Foreskin keratinocyte (primary cell): ENCODE measurements around the gene FOXD2.

- RAMPAGE, total RNA = no peak
Measured at GRCh38 chr1:46675407-46676159, 3.9 kb downstream of the TEX38 start.

DNA sequence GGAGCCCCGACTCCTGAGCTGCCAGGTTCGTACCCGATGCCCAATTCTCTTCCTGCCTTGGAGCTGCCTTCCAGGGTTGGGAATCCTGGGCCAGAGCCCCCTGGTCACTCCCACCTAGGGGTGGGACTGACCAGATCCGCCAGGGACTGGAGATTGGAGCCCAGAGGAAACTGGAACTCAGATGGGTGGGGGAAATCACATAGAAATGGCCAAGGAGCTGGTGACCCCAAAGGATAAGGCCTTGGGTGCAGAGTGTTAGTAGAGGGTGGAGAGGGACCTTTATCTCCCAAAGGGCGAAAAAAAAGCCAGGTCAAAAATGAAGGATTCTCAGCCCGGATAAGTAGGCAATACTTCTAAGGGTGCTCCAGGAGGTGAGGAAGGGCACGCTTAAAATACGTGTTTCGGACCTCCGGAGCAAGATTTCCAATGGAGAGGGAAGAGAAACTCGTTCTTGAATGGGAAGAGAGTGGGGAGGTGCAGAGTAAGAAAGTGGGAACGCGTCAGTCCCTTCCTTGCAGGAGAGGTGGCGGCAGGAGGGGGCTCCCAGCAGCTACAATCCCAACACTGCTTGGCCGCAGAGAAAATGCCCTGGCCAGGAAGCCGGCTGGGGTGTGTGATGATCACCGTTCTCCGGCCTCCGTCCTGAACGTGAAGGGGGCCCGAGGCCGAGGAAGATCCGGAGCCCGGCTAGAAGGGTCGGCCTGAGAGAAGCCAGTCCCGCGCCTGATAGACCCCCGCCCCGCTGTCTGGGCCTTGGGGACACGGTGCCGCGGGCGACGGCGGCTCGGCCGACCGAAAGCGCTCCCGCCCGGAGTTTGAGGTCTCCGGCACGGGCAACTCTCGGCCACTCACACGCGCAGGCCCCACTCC lies 572 bp downstream of the EFCAB14 start:
- RAMPAGE, total RNA = no peak

DNA sequence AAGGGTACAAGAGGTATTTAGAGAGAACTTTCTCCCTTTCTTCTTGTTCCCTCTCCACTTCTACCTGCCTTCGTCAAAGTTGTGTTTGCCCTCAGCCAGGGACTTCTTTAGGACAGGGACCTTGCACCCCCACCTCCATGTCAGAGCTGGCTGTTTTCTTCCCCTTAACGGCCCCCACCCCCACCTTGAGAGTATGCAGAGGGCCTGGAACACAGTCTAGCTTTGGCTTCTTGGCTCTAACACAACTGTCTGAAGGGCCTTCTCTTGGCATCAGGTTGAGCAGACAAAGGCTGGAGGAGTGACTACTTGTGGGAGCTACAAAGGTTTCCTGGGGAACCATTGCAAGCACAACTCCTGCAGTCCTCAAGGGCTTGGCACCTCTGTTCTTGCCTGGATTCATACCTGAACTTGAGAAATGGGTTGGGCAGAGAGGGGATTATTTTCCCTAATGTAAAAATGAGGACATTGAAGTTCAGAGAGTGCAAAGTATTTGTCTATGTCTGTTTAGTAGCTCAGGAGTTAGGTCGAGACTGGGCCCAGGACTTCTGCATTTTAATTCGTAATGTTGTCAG lies 2.5 kb downstream of the CYP4B1 start:
- RAMPAGE, total RNA = no peak

GRCh38 chr1:47225365-47226127 lies 6.5 kb downstream of the TAL1 start:
- RAMPAGE, total RNA = no peak

DNA sequence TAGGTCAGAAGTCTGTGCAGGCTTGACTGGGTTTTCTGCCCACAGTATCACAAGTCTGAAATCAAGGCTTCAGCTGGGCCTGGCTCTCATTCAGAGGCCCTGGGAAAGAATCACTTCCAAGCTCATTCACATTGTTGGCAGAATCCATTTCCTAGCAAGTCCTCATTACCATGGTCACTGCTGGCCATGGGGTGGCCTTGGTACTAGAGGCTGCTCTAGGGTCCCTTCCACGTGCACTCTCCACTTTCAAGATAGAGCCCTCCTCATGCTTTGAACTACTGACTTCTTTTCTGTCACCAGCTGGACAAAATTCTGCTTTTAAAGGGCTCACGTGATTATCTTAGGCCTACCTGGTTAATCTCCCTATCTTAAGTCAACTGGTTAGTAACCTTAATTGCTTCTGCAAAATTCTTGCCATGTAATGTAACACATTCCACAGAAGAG lies 25.5 kb upstream of the FOXE3 start:
- RAMPAGE, total RNA = no peak

DNA sequence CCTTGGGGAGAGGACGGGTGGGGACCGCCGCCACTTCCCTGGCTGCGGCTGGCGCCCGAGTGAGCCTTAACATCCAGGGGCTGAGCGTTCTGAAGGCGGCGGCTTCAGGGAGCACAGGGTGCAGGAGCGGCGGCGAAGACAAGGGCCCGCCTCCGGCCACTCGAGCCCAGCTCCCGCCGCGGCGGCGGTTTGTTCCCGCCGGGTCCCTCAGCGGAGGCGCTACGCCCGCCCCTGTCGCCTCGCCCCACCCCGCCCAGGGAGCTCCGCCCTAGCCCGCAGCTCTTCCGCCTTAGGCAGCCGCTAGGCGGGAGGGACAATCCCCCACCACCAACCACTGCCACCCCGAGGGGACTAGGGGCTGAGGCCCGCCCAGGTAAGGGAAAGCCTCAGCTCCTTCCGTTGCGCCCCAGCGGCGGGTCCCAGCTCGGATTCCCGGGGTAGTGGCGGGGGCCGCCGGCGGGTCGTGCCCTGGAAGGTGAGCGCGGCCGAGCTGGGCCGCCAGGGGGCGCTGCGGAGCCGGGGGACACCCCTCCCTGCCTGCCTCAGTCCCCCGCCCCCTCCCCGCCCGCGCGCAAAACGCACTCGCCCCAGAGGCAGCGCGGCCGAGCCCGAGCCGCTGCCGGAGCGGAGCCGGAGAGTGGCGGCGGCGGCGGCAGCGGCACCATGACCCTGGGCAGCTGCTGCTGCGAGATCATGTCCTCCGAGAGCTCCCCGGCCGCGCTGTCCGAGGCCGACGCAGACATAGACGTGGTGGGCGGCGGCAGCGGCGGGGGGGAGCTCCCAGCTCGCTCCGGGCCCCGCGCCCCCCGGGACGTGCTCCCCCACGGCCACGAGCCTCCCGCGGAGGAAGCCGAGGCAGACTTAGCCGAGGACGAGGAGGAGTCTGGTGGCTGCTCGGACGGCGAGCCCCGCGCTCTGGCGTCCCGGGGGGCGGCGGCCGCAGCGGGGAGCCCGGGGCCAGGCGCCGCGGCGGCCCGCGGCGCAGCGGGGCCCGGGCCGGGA lies at the start of gene FOXD2:
Gene FOXD2, plus strand, starts transcription at position 572 of the 1,002 bp plus-strand sequence.
- RAMPAGE, total RNA = no peak

DNA sequence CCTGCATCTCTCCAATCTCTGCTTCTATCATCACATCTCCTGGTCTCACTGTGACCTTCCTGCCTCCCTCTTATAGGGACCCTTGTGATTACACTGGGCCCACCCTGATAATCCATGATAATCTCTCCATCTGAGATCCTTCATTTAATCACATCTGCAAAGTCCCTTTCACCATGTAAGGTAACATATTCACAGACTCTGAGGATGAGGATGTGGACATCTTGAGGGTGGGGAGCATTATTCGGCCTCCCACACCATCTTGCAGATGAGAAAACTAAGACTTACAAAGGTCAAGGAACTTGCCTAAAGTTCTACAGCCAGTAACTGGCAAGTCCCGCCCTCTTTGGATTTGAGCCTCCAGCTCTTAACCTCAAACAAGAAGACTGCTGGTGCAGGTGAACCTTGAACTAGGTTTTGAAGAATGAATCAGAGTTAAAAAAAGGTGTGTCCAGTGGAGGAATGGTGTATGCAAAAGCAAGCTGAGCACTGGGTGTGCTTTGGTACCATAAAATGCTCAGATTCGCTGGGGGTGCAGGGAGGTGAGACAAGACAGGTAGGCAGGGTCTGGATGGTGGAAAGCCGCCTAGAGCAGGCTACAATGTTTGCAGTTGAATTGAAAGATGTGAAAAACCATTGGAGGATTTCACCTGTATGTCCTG lies 39.6 kb downstream of the FOXD2 start:
- RAMPAGE, total RNA = no peak

GRCh38 chr1:47477981-47478537 lies 40.2 kb downstream of the FOXD2 start:
- RAMPAGE, total RNA = no peak

DNA sequence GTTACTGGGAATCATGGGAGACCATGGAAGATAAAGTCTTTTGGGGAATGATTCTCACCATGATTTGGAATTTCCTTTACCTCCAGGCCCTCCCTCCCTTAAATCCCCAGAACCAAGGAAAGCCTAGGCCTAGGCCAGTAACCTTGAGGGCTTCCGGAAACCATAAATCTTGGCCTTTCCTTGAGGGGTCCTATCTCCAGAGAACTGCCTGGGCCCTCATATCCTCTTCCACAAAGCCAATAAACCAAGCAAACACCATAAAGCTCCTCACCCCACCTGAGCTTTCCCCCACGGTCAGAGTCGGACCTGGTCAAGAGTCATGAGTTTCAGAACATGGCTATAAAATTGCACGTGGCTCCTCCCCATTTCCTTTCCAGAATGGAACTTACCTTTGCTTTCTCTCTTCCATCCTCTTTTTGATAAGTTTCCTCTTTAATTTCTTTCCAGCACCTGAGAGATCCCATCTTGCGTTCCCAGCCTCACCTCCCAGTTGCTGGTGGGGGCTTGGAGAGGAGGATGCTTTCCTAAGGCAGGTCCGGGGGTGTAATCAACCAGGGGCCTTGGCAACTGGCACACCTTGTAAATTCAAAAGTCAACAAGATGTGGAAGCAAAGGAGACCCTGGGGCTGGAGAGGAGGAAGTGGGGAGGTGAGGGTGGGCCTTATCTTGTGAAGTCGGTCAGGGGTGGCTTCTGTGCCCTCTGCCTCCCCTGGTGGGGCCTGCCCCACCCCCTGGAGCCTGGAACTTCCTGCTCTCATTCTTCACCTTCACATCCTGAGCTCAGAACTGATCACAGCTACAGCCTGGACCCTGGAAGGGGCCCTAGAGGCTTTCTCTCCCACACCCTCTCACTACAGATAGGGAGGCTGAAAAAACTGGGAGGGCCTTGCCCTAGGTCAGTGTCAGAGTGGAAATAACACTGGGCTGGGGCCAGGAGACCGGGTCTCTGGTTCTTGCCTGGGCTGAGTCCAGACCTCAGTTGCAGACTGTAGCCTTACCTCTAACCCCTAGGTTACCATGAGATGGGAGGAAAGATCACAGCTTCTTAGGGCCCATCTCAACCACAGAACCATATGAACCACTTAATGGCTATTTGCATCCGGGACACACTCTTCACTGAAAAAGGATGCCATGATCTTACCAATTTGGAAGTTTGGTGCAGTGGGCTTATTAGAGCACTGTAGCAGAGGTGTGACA lies 260.1 kb downstream of the FOXD2 start:
- RAMPAGE, total RNA = no peak

DNA sequence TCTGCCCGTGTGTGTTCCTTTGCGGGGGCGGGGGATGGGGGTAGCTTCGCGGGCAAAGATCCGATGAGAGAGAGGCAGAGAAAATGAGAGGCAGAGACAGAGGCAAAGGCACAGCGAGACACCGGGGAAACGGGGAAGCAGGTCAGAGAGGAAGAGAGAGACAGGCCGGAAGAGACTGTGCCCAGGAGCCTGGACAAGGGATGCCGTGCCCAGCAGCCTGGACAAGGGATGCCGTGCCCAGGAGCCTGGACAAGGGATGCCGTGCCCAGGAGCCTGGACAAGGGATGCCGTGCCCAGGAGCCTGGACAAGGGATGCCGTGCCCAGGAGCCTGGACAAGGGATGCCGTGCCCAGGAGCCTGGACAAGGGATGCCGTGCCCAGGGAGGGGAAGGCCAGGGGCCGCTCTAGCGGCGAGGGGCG lies 270.4 kb downstream of the FOXD2 start:
- RAMPAGE, total RNA = no peak

GRCh38 chr1:47954698-47955389 lies 42.3 kb downstream of the TRABD2B start:
- RAMPAGE, total RNA = no peak

DNA sequence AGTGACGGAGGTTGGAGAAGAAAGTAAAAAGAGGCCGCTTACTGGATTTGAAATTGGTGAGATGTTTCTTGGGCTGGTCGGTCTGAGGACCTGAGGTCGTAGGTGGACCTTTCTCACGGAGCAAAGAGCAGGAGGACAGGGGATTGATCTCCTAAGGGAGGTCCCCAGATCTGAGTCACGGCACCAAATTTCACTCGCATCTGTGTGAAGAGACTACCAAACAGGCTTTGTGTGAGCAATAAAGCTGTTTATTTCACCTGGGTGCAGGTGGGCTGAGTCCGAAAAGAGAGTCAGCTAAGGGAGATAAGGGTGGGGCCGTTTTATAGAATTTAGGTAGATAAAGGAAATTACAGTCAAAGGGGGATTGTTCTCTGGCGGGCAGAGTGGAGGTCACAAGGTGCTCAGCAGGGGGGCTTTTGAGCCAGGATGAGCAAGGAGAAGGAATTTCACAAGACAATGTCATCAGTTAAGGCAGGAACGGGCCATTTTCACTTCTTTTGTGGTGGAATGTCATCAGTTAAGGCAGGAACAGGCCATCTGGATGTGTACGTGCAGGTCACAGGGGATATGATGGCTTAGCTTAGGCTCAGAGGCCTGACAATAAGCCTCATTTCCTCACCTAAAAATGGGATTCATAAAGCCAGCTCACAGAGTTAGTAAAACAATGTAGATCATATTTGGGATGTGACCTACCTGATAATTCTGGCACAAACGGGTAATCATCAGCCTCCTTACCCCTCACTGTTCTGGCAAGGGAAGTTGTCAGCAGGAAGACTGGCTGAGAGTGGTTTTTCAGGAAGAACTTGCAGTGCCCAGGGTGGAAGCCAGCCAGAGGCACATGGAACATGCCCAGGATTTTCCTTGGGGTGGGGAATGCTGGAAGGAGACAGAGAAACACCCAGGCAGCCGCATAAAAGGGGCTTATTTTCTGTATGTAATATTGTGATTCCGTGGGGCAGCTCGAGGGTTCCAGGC lies 8.0 kb upstream of the SLC5A9 start:
- RAMPAGE, total RNA = no peak

DNA sequence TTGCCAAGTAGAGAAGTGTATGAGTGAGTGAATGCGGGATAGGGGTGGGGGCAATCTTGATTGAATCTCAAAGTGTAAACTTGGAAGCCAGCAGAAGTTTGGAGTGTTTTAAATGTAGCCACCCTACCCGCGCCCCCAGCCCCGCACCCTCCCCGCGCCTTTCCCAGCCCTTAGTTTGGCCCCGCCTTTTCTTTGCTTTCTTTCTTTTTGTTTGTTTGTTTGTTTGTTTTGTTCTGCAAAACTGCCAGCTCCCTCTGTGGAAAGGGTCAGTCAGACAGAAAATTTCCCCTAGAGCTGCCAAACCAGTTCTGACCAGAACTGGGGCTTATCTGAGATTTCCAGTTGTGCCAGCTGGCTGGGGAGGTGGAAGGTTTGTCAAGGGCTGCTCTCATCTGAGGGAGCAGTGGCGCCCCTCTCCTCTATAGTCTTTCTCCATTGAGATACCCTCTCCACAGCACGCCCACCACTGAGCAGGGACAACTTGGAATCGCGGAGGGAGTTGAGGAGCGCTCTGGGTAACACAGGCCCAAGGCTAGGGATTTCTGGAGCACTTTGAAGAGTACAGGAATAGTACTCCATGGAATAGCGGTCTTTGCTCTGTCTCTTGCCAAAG lies 708 bp upstream of the BEND5 start:
- RAMPAGE, total RNA = no peak

- RAMPAGE, total RNA = no peak
Measured at GRCh38 chr1:50097445-50097817, 11.3 kb upstream of the ELAVL4 start.

DNA sequence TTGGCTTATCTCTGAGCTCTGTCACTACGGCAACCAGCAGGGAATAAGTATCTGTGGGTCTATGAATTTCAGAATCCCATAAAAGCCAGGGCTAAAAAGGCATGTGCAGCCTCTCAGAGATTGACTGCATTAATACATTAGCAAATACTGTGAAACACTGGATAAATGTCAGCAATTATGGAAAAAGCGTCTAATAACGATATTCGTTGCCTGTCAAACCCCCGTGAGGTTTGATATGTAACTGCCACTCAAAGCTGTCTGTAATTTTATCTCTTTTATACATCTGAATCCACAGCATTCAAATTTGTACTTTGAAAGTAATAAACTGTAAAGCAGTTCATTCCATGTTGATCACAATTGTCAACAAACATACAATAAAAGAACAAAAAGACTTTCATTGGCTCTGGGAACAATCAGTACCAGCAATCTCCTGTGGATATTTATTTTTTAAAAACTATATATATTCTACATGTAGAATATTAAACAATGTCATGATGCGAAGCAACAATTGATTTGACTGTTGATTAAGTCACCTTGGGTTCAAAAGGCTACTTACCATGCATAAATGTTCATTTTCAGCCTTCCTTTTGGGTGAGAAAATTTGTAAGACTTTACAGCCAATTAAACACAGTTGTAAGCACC lies 210.5 kb upstream of the DMRTA2 start:
- RAMPAGE, total RNA = no peak

- RAMPAGE, total RNA = no peak
Measured at GRCh38 chr1:50821855-50822294, 138.2 kb downstream of the FAF1 start.

DNA sequence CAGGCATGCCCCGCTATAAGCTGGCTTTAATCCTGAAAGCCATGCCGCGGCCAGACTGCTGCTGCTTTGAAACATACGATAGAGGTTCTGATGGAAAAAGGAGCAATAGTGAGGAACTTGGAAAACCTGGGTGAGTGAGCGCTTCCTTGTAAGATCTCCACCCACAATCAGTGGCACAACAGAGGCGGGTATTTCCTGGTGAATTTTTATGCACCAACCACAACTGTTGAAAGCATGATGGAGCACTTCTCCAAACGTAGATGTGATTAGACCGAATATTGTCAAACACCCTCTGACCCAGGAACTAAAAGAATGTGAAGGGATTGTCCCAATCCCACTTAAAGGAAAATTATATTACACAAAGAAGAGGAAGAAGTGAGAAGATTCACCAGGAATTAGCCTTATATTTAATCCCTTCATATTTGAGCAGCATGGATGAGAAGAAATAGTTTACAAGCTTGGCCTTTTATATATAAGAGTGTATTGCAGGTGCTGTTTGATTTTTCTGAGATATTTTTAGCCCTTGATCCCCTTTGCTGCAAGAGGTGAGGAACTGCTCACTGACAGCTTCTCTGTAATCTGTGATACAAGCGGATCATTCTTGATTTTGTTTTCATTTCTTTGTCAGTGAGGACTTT lies 113.5 kb downstream of the FAF1 start:
- RAMPAGE, total RNA = no peak

DNA sequence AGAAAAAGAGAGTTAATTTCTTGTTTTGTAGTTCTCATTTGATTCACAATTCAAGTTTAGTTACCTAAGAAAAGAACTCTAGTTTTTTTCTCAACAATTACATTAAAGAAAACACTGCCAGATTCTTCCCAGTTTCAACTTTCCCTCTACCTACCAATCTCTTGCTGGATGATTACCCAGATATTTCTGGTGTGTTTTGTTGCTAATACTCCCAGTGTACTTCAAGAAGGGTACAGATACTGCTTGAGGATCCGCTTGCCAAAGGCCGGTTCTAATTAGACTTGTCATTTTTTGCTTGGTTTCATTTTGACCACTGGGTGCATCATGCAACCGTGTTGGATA lies 2.8 kb upstream of the CDKN2C start:
- RAMPAGE, total RNA = no peak

DNA sequence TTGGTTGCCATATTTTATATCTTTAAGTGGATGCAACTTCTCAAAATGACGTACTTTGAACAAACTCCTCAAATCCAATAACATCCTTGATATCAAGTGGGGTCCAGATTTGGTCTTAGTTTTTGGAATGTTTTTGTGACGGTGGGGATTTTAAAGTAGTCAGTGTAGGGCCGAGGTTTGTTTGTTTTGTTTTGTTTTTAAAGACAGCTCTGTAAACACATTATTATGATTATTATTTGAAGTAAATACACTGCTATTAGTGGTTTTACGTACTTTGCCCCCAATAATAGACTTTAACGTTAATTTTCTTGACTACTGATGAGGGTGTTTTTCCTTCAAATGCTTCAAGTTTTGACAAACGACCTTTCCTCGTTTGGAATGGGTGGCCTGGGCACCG lies 569 bp downstream of the CDKN2C start:
- RAMPAGE, total RNA = no peak

DNA sequence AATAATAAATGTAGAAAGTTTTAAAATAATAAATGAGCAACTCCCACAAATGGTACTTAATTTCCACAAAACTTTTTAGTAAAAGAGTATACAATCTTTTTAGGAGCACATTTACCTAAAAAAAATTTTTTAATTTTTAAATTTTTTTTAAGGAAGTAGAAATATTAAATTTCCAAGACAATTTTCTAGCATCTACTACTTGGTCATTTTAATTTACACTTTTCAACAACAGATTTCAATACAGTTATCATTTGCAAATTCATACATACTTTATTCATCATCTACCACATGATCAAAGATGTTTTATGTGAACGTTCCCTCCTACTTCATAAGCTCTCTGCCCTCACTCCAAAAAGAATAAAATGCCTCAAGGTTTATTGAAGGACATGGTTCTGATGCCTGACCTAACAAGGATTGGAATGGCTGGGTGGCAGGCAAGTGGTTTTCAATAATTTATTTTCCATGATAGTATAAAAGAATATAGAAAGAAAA lies 5.3 kb downstream of the CDKN2C start:
- RAMPAGE, total RNA = no peak